Skeletal muscle cell (primary cell): ENCODE measurements around the genes SYCN, PLEKHG2, AKT2 and PLD3.

GRCh38 chr19:39133543-39134116 is 8.0 kb downstream of the PAK4 start:
- RRBS = 17% methylated on average over 6 of the region's 19 CpGs

DNA sequence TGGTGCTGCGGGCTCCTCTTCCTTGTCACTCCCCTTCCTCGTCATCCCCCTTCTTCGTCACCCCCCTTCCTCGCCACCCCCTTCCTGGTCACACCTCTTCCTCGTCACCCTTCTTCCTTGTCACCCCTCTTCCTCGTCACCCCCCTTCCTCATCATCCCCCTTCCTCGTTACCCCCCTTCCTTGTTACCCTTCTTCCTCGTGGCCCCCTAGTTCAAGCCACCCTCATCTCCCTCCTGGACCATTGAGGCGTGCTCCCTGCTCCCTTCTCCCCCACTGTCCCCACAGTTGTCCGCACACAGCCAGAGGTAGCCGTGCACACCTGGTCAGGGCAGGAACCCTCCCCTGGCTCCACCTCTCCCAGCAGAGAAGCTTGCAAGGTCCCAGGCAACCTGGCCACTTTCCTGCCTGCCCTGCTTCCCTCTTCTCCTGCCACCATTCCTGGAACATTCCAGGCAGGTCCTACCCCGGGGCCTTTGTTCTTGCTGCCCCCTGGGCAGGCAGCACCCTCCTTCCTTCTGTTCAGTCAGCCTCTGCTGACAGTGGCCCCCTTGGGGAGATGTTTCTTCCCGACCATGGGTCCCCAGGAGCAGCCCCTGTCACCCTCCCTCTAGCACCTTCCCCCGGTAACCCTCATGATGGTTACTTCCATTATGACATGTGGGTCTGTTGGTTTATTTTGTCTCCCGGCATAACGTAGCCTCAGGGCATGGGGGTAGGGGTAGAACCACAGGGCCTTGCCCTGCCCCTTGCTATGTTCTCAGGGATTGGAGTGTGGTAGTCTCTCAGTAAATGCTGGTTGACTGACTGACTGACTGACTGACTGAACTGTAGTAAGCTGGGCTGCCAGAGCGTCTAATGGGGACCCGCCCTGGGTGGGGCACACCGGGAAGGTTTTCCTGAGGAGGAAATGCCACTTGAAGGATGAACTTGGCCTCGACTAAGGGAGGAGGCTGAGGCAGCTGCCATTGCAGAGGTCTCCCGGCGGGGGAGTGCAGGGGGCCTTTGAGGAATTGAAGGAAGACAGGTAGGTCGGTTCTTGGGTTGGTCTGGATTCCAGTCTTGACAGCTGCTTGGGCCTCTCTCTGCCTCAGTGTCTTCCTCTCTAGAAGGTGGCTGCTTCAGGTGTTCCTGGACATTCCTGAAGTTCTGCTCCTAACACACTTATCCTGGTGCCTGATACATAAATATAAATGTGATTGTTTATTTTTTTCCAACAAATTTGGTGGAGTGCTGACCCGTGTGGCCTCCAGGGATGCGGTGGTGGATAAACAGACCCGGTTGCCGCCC is 10.8 kb downstream of the PAK4 start:
- RRBS = 87% methylated on average over 6 of the region's 27 CpGs

DNA sequence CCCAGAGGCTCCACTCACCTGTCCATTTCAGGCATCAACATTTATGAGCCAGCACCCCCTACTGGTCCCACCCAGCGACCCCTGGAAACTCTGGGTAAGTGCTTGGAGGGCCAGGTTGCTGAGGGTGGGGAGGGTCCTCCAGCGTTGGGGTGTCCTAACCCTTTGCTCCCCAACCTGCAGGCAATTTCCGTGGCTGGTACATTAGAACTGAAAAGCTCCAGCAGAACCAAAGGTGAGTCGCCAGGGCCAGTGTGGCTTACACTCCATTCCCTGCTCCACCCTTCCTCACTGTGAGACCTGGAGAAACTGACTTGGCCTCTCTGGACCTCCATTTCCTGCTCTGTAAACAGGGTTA is 1.2 kb downstream of the NCCRP1 start:
- RRBS = no CpG with 5 or more reads among the region's 4 CpGs

- RRBS = no CpG with 5 or more reads among the region's 15 CpGs
Observed at GRCh38 chr19:39198699-39199530, 2.2 kb downstream of the NCCRP1 start.

DNA sequence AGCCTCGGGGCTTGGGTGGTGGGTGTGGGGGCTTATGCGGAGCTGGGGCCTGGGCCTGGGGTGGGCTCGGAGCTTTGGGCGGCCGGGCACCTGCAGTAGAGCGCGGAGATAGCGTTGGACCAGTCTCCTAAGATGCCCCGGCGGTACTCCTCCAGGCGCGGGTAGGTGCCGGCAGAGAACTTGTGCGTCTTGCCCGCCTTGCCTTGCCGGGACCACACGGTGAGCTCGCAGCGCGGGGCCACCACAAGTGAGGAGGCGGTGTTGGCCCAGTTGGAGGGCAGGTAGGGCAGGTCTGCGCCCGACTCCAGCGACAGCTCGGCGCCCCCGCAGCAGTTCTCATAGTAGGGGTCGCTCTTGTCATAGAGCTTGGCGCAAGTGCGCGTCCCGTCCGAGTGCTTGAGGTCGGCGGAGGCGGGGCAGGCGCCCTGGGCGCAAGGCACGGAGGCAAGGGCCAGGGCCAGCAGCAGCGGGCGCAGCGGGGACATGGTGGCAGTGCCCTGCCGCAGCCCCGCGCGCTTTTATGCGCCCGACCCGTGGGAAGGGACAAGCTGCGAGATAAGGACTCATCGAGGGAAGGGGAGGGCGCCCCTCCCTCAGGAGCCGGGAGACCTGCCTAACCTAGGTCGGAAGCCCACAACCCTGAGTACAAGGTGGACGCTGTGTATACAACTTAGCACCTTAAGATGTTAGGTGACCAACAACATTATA is at the start of gene SYCN:
SYCN (minus strand) TSS at position 494 of the 708 bp plus-strand sequence.
- RRBS = 23% methylated on average over 8 of the region's 55 CpGs

DNA sequence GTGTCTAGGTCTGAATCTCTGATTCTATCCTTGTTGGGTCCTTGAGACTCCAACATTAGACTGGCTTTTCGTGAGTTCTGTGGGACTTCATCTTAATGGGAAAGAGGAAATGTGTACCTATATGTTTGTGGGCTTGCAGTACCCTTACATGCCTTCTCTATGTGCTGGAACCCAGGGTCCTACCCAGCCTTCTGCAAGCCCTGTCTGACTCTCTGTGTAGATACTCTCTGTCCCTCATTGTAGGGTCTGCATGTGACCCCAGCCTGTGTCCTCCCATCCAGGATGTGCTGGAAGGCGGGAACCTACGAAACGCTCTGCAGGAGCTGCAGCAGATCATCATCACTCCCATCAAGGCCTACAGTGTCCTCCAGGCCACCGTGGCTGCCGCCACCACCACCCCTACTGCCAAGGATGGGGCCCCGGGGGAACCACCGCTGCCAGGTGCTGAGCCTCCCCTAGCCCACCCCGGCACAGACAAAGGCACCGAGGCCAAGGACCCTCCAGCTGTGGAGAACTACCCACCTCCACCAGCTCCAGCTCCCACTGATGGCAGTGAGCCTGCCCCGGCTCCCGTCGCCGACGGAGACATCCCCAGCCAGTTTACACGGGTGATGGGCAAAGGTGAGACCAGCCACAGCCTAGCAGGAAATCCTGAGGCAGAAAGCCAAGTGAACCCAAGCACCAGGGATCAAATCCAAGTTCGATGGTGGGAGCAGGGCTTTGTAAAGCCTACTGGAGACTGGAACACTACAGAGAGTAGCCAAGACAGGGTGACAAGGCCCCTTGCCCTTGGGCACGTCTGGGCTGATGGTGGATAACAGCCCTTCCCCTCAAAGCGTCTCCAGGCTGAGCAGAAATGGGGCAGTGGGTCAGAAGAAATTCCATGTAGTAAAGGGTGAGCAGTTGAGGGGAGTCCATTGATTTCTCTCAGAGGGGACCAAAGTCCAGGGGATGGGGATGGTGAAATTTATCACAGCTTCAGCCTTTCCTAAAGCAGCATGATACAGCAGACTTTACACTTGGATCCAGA is 13.4 kb downstream of the PAF1 start:
- RRBS = 90% methylated on average over 3 of the region's 19 CpGs

DNA sequence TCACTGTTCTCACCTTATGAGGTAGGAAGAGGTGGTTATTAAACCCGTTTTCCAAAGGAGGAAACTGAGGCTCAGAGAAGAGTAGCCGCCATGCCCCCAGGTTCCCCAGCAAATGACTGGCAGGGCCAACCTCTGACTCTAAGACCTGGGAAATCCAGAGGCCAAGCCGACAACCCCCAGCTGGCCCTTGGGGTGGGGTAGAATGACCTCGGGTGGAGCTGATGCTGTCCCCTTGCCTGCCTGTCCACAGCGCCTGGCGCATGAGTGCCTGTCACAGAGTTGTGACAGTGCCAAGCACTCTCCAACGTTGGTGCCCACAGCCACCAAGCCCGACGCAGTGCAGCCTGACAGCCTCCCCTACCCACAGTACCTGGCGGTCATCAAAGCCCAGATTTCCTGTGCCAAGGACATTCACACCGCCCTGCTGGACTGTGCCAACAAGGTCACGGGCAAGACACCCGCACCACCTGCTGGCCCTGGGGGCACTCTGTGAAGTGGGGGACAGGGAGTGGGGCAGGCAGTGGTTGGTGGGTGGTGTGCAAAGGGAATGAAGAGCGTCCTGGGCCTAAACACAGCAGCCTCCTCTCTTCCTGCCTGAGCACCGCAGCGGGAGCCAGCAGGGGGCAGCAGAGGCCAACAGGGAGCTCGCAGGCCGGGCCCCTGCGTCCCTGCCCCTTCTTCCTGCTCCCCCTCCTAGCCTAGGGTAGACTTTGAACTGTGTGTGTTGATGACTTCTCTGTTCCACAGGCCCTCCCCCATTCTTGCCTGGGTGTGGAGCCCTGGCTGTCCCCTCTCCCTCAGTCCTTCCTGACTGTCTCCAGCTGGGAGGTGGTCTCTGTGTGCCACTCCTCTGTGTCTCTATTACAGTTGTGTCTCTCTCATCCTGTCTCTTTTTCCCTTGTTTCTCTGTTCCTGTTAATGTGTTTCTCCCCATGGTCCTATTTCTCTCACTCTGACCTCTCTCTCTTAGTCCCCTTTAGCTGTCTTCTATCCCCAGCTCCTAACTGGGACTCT is 6.3 kb downstream of the MED29 start:
- RRBS = no CpG with 5 or more reads among the region's 19 CpGs

- RRBS = 2% methylated on average over 24 of the region's 75 CpGs
Observed at GRCh38 chr19:39412076-39413024, at the start of gene PLEKHG2. Gene PLEKHG2, plus strand, starts transcription at chr19:39412669.

- RRBS = 86% methylated on average over 4 of the region's 12 CpGs
Observed at GRCh38 chr19:39422727-39423020, 10.2 kb downstream of the PLEKHG2 start.

DNA sequence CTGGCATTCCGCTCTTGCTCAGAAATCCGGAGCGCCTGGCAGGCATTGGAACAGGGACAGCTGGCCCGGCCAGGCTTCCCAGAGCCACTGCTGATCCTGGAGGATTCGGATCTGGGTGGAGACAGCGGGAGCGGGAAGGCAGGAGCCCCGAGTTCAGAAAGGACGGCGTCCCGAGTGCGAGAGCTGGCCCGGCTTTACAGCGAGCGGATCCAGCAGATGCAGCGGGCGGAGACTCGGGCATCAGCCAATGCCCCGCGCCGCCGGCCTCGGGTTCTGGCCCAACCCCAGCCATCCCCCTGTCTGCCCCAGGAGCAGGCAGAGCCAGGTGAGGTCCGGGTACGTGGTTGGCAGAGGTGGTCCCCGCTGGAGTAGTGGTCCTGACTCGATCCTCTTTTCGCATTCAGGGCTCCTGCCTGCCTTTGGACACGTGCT is 10.9 kb downstream of the PLEKHG2 start:
- RRBS = 85% methylated on average over 13 of the region's 29 CpGs

DNA sequence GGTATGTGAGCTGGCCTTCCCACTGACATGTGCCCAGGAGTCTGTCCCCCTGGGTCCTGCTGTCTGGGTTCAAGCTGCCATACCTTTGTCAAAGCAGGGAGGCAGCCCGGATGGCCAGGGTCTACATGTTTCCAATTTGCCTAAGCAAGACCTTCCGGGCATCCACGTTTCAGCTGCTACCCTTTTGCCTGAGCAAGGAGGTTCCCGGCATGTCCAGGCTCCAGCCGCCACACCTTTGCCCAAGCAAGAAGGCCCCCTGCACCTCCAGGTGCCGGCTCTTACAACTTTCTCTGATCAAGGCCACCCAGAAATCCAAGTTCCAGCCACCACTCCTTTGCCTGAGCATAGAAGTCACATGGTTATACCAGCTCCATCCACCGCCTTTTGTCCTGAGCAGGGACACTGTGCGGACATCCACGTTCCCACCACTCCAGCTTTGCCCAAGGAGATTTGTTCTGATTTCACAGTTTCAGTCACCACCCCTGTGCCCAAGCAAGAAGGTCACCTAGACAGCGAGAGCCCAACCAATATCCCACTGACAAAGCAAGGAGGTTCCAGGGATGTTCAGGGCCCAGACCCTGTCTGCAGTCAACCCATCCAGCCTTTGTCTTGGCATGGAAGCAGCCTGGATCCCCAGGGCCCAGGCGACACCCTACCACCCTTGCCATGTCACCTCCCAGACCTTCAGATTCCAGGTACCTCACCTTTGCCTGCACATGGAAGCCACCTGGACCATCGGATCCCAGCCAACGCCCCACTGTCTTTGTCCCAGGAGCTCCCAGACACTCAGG is 11.5 kb downstream of the PLEKHG2 start:
- RRBS = 82% methylated on average over 5 of the region's 13 CpGs

DNA sequence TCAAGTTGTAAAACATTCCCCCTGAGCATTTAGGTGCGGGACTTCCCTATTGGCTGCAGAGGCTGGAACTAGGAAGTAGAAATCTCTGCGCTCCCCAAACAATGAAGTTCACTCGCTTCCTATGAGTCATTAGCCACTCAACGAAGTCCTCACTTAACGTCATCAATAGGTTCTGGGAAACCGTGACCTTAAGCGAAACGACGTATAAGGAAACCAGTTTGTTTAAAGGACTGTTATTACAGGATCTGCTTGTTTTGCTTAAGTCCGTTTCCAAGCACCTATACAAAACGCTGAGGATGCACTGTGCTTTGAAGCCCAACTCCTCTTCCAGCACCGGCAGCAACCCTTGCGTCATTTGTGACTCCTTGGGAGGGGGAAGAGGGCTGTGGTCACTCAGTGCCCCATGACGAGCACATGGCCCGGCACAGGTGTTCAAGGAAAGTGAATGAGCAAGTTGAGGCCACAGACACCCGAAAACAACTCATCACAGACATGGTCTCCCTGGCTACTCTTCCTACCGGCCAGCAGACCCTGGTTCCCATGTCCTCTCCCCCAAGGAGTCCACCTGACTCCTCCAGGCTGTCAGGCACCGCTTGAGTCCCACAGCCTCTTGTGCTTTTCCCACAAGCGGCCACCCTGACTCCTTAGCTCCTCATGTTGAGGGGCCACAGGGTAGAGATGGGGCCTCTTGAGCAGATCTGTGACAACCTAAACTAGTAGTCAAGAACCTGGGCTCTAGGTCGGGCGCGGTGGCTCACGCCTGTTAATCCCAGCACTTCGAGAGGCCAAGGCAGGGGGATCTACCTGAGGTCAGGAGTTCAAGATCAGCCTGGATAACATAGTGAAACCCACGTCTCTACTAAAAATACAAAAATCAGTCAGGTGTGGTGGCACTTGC is 4.8 kb downstream of the RPS16 start:
- RRBS = 57% methylated on average over 4 of the region's 25 CpGs

DNA sequence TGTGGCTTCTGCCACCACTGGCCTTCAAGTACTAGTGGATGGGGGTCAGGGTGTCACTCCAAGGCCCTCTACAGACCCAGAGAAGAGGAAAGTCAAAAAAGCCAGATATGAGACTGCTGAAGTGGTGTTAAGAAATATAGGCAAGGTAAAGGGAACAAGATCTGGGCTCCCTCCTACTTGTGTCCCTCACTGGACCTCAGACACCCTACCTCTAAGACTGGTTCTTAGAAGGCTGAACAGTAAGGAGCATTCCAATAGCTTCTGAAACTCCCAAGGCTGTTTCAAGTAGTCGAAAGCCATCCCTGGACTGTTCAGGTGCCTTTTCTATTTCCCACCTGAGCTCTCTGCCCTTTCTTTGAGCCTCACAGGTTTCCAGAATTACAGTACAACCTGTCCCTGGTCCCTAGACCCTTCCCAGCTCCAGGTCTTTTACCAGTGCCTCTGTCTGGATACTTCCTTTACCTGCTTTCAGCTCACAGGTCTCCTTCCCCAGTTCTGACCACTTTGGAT is 1.9 kb downstream of the RPS16 start:
- RRBS = no CpG with 5 or more reads among the region's 1 CpG

GRCh38 chr19:39935992-39936341 is 35.0 kb upstream of the PSMC4 start:
- RRBS = no CpG with 5 or more reads among the region's 2 CpGs

DNA sequence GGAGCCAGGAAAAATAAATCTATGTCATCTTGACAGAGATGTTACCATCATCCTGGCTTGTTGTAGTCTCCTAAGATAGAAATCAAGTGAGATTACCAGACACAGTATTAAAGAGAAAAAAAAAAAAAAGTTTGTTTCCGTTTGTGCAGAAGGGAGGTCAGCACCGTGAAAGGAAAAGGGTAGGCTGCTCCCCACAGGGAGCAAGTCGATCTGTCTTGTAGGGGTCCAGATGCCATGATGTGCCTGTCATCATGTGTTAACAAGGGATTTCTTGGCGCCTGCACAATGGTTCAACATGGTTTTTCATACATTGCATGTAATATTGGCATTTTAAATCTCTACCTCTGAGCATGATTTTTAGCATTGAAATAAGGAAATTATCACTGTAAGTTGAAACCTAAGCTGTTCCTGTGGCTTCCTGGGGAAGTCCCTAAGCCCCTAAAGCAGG is 29.4 kb upstream of the PSMC4 start:
- RRBS = no CpG with 5 or more reads among the region's 4 CpGs

- RRBS = no CpG with 5 or more reads among the region's 18 CpGs
Observed at GRCh38 chr19:40204262-40204696, 13.1 kb downstream of the MAP3K10 start.

- RRBS = 4% methylated on average over 9 of the region's 35 CpGs
Observed at GRCh38 chr19:40217935-40218230, 301 bp downstream of the TTC9B start.

GRCh38 chr19:40222899-40223733 is 3.4 kb downstream of the CCNP start:
- RRBS = 22% methylated on average over 5 of the region's 49 CpGs

DNA sequence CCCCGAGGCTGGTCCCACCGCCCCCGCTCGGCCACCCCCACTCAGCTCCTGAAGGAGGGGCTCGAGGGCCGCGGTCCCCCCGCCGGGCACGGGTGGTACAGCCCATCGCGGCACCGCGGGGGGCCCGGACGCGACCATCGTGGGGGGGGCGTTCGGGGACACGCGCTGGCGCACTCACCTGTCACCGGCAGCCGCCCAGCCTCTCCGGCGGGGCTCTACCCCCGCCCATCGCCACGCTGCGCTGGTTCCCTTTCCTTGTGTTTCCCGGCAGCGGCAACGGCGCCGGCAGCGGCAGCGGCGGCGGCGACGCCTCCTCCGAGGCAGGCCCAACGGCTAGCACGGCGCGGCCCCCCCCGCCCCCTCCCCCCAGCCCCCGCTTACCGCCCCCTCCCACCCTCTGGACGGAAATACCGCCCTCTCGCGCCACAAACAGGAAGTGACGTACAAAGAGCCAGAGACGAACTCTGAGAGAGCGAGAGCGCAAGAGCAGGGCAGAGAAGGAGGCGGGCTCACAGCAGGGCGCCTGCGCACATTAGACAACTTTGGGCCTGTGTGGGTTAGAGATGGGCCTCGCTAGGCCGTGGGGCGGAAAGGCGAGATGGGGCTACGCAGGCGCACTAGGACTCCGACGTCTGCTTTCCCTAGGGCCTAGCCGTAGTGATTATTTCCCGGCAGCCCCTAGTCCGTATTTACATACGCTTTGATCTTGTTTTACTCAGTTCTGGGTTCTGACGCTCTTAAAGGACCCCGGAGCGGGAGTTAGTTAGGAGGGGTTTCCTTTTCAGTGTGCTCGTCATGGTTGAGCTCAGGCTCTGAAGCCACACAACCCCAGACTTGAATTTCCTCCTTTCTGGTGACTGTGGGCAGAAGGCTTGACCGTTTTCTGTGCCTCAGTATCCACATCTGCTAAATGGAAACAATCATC is at the start of gene AKT2:
AKT2 (minus strand) TSS at position 343 of the 925 bp plus-strand sequence.
- RRBS = 1% methylated on average over 36 of the region's 78 CpGs

DNA sequence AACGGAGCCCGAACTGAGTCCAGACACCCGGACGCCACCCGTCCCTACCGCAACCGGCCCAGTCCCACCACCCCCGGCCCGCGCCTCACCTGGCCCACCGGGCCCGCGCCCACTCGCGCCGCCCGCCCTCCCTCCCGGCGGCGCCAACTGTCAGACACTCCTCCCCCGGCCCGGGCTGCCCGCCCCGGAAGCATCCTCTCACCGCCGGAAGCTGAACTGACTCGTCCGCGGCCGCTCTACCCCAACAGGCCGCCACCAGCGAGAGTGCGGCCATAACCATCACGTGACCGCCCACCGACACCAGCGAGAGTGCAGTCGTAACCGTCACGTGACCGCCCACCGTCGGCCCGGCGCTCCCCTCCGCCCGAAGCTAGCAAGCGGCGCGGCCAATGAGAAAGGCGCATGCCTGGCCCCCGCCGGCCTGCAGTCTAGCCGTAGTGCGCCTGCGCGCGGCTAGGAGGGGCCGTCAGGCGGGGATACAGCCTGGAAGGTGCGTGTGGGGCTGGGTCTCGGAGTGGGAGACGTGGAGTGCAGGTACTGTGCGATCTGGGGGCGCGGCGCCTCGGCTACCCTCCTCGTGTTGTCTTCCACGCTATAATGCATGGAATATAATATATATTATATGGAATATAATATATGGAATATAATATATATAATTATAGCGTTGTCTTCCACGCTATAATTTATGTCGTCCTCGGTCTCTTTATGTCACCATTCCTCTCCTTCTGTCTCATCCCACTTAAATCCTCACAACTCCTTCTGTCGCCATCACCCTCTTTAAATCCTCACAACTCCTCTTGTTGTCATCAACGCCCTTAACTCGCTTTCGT is at the start of gene PLD3:
PLD3 (plus strand) TSS at position 461 of the 830 bp plus-strand sequence.
- RRBS = 1% methylated on average over 18 of the region's 78 CpGs